Mesothelial cell of epicardium (in vitro differentiated cells): ENCODE results near the genes AKR1E2, AKR1C8 and TASOR2.

DNA sequence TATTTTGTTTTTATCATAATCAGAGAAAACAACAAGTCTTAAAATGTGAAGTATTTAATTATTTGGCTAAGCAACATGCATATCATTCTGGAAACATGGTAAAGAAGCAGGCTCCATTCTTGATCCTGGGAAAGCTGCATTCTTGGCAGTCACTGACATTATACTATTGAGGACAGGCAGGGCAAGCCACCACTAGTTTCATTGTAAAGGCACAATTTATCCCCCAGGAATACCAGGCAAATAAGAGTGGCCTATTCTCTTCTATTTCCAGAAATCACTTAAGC, 153.8 kb upstream of the AKR1E2 start:
- PRO-cap: no peak

GRCh38 chr10:4770618-4771463, 55.2 kb upstream of the AKR1E2 start:
- PRO-cap: no peak

DNA sequence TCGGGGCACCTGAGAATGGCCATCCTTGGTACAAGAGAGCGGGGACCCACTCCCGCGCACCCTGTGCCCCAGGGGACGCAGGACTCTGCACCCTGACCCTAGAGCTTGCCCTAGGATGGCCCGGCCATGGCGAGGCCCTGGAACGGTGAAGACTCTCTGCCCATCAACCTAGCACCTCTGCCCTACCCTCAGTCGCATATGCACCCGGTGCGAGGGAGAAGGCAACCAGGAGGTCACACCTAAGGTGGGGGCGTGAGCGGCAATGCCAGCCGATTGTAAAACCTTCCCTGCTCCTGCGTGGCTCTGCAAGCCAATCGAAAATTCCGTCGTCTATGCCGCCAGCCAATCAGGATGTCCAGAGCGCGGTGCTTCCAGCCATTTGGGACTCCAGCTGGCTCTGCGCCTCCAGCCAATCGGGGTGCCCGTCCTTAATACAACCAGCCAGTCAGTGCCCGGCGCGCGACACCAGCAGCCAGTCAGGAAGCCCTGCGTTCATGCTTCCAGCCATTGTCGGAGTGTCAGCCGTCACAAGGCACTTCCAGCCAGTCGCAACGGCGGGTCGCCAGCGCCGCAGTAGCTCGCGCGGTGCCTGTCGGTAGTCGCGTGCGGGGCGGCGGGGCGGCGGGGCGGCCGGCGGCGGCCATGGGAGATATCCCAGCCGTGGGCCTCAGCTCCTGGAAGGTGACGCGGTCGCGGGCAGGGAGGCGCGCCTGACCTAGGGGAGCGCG, at the start of gene AKR1E2:
Gene AKR1E2 (plus strand): TSS at position 525 of the 728 bp plus-strand sequence.
- PRO-cap: unidirectional peak, plus-strand start at position 598 of the sequence

DNA sequence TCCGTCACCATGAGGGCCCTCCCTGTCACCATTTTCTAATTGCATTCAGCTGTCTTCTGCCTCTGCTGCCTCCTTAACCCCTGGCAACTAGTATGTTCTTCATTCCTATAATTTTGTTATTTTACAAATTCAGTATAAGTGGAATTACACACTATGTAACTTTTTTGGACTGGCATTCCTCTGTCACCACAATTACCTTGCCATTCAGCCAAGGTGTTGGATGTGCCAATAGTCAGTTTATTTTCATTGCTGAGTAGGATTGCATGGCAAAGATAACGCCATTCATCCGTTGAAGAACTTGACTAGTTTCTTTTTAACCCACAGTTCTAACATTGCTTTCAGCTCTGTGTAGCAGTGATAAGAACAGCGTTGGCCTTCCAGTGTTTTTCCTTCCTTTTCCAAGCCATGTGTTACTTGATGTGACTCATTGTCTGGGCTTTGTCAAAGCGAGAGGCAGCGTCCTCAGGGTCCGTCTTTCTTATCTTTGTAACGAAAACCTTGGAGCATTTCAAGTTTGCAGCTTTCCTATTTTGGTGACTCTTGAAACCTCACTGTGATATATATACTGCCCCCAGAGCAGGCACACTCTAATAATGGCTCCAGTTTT, 41.5 kb downstream of the AKR1E2 start:
- PRO-cap: no peak

GRCh38 chr10:4916016-4916675, 47.1 kb upstream of the AKR1C1 start:
- PRO-cap: no peak

DNA sequence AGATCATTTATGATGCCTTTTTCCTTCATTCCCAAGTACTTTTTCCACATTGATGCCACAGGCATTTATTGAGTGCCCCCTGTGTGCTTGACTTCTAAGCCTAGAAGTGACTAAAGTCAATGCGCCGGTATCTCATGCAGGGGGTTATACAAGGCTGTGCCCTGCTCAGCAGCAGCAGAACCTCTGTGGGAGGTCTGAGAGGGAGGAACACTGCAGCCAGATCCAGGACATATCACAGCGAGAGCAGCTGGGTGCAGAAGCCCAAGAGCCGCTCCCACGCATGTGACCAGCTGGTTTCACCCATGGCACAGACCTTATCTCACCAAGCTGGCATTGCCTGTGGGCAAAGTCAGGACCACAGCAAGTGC, 31.7 kb upstream of the AKR1C1 start:
- PRO-cap: no peak

DNA sequence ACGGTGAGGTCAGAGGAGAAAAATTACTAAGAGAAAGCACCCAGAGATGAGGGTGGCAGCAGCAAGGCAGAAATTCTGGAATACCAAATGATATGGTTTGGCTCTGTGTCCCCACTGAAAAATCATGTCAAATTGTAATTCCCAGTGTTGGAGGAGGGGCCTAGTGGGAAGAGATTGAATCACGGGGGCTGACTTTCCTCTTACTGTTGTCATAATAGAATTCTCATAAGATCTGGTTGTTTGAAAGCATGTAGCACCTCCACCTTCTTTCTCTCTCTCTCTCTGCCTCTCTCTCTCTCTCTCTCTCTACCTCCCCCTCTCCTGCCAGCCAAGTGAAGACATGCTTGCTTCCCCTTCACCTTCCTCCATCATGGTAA, 19.3 kb upstream of the AKR1C1 start:
- PRO-cap: no peak

- PRO-cap: no peak
Observed at GRCh38 chr10:4956886-4957222, 6.4 kb upstream of the AKR1C1 start.

DNA sequence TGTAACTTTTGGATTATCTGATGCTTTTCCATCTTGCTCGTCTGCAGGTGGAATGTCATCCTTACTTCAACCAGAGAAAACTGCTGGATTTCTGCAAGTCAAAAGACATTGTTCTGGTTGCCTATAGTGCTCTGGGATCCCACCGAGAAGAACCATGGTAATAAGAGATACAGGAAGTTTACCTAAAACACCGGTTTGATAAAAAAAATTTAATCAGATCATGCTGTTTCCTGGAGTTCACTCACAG, 8.9 kb downstream of the AKR1C1 start:
- PRO-cap: no peak

GRCh38 chr10:5095870-5096093, 1.6 kb downstream of the AKR1C3 start:
- PRO-cap: no peak

DNA sequence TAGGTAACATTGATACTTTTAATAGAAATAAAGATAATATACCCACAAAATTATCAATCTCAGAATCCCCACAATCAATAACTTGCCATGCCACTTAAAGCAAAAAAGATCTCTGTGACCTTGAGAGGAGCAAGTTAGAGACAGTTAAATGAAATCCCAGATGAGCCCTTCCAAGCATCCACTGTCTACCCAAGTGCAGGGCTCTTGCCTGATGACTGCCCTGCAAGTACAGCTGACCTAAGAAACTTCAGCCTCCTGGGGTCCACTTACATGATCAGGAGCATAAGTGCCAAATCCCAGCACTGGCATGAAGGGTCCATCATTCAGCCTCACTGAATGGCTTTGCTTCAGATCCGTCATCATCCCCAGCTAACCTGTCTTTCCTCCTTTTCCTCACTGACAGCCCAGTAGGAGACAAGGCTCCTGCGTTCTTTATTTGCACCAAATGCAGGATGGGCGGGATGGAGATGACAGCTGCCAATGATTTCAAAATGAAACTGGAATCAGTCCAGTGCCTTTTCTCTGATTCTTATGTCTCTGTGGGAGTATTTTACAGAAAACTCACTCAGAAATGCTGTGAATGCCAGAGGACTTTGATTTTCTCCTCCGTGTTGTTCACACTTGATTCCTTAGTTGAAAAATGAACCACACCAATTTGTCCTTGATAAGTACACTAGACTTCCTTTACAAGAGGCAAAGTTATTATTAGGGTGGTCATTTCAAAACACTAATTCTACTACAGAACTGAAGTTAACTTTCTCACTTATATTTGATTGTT, at the start of gene AKR1C8:
Gene AKR1C8 (minus strand): TSS at position 409 of the 778 bp plus-strand sequence.
- PRO-cap: no peak

- PRO-cap: no peak
Observed at GRCh38 chr10:5360277-5360660, 4.5 kb upstream of the UCN3 start.

DNA sequence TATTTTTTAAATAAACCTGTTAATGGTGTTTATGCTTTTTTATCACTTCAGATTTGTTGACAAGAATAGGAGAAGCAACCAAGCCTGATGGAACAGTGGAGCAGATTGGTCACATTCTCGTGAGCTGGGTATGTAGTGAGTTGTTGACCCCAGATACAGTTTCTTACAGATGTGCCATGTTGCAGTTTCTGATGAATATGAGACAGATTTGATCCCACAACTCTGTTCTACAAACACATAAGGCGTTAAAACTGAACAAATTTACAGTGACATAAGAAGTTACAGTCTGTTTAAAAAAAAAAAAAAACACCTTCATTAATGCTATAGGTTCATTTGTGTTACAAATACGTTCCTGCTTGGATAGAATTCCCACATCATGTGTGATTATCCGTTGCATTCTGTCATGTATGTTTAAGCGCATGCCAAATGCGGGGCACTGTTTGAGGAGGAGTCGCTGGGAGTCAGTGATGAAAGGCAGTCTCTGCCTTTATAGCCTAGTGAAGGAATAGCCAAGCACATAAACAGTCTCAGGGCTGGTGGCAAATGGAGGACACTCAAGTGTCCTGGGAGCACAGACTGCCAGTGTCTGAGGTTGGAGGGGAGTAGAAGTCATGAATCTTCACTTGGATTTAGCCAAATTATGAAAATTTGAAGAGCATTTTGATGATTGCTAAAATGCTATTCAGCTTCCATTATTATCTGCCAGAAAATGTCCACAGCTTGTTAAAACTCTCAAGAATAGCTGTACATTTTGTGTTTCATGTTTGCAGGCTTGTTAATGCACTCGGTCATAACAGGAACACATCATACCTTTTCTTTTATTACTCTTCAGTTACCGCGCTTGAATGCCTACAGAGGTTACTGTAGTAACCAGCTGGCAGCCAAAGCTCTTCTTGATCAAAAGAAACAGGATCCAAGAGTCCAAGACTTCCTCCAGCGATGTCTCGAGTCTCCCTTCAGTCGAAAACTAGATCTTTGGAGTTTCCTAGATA, 41.4 kb downstream of the NET1 start:
- PRO-cap: no peak

DNA sequence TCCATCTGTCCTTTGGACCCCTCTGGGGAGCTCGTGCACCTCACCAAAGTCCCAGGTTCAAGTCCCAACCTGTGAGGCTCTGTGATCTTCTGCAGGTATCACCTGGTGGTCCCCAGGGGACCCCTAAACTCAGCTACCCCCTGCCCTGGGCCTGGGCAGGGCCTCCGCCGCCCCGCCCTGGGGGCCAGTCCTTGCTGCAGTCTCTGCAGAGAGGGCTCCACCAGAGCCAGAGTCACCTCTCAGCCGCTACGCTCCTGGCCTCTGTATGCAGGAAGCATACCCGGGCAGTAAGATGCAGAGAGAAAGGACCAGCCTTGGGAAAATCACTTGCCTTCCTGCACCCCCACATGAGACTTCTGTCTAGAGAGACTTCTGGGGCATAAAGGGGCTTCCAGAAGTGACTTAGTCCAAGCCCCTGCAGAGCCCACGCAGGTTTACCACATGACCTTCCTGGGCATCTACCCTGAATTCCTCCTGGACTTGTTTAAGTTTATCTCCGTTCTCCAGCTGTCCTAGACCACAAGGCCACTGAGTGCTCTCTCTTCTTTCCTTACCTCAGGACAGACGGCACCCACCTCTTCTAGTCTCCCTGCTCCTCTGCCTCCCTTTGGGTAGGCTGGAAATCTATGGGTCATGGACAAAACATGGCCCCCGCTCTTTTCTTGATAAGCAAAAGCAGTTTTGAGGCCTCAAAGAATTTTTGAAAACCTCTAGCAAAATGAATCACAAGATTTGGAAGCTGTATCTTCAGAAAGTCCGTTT, 21.2 kb downstream of the CALML5 start:
- PRO-cap: no peak

GRCh38 chr10:5547549-5548900, 23.3 kb downstream of the CALML3 start:
- PRO-cap: no peak

GRCh38 chr10:5564535-5565282, 39.9 kb downstream of the CALML3 start:
- PRO-cap: no peak

GRCh38 chr10:5575370-5576017, 50.7 kb downstream of the CALML3 start:
- PRO-cap: no peak

- PRO-cap: no peak
Observed at GRCh38 chr10:5620091-5620744, 46.2 kb downstream of the ASB13 start.

- PRO-cap: bidirectional peak, plus-strand start at chr10:5684838, minus-strand start at chr10:5684641
Observed at GRCh38 chr10:5684284-5684926, at the start of gene TASOR2. TASOR2 (plus strand) TSS chr10:5684838.

GRCh38 chr10:5725761-5726363, 41.2 kb downstream of the TASOR2 start:
- PRO-cap: no peak